Cardiac muscle cell (in vitro differentiated cells and primary cell): ENCODE measurements around the genes PELI2 and AP5M1.

GRCh38 chr14:55077607-55078160, 26.2 kb downstream of the MAPK1IP1L start:
- RAMPAGE, long total RNA: no peak
- RRBS: no CpG with 5 or more reads among the region's 11 CpGs

- RAMPAGE, long total RNA: no peak
- RRBS: no CpG with 5 or more reads among the region's 5 CpGs
These were observed 10.9 kb downstream of the DLGAP5 start for GRCh38 chr14:55180448-55180942.

DNA sequence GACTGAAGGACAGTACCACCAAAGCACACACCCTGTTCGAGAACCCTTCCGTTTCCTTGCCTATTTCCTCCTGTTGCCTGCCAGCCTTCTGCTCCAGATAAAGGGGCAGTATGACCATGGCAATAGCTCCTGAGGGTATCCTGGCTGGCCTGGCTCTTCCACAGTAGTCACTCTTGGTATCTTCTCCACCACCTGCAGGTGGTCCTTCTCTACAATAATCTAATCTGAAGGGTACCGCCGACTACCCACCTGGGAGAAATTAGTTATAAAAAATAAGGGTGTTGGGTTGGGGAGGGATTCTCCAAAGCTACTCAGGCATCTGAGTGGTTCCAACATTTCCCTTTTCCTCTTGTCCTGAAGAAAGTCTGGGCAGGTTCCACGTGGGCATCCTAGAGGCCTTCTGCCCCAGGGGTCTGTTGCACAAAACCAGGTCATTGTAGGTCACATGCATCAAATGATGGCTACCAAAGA, 45.9 kb downstream of the ATG14 start:
- RAMPAGE, long total RNA: no peak
- RRBS: no CpG with 5 or more reads among the region's 5 CpGs

GRCh38 chr14:55618991-55619558, 39.1 kb downstream of the KTN1 start:
- RAMPAGE, long total RNA: no peak
- RRBS: no CpG with 5 or more reads among the region's 7 CpGs

DNA sequence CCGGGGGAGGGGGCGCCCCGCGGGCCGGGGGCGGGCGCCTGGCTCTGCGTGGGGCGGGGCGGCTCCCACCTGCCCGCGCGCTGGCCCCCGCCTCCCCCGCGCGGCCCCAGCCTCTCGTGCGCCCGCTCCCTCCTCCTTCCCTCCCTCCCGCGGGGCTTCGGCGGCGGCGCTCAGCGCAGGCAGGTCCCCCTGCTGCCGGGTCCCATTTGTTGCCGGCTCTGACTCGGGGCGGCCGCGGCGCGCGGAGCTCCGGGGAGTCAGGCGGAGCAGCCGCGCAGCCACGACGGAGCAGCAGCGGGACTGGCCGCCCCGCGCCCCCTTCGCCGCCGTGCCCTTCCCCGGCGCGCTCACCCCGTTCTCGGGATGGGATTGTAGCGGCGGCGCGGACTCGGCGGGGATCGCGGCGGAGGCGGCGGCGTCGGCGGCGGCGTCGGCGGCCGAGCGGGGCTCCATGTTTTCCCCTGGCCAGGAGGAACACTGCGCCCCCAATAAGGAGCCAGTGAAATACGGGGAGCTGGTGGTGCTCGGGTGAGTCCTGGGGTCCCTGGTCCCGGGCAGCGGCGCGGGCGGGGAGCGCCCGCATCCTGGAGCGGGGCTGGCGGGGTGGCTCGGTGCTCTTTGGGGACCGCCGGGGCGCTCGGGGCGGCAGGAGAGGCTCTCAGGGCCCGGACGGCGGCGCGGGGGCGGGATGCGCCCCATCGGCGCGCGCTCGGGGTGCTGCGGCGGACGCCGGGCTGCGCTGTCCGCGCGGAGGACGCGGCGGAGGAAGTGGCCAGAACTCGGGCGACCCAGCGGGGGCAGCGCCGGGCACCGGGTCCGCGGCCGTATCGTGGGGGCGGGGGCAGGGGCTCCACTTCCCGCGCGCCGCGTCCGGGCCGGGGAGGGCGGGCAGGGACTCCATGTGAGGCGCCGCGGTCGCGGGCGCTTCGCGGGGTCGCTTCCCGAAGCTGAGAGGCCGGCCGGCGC, at the start of gene PELI2:
Gene PELI2, plus strand, starts transcription at position 202 of the 966 bp plus-strand sequence.
- RAMPAGE, long total RNA: no peak
- RRBS: 2% methylated on average over 82 of the region's 147 CpGs

- RAMPAGE, long total RNA: no peak
- RRBS: no CpG with 5 or more reads among the region's 2 CpGs
These were observed 89.6 kb downstream of the PELI2 start for GRCh38 chr14:56207807-56208307.

DNA sequence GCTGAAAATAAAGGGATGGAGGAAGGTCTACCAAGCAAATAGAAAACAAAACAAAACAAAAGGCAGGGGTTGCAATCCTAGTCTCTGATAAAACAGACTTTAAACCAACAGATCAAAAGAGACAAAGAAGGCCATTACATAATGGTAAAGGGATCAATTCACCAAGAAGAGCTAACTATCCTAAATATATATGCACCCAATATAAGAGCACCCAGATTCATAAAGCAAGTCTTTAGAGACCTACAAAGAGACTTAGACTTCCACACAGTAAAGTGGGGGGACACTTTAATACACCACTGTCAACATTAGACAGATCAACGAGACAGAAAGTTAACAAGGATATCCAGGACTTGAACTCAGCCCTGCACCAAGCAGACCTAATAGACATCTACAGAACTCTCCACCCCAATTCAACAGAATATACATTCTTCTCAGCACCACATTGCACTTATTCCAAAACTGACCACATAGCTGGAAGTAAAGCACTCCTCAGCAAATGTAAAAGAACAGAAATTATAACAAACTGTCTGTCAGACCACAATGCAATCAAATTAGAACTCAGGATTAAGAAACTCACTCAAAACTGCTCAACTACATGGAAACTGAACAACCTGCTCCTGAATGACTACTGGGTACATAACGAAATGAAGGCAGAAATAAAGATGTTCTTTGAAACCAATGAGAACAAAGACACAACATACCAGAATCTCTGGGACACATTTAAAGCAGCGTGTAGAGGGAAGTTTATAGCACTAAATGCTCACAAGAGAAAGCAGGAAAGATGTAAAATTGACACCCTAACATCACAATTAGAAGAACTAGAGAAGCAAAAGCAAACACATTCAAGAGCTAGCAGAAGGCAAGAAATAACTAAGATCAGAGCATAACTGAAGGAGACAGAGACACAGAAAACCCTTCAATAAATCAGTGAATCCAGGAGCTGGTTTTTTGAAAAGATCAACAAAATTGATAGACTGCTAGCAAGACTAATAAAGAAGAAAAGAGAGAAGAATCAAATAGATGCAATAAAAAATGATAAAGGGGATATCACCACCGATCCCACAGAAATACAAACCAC, 113.0 kb downstream of the PELI2 start:
- RAMPAGE, long total RNA: no peak
- RRBS: no CpG with 5 or more reads among the region's 4 CpGs

DNA sequence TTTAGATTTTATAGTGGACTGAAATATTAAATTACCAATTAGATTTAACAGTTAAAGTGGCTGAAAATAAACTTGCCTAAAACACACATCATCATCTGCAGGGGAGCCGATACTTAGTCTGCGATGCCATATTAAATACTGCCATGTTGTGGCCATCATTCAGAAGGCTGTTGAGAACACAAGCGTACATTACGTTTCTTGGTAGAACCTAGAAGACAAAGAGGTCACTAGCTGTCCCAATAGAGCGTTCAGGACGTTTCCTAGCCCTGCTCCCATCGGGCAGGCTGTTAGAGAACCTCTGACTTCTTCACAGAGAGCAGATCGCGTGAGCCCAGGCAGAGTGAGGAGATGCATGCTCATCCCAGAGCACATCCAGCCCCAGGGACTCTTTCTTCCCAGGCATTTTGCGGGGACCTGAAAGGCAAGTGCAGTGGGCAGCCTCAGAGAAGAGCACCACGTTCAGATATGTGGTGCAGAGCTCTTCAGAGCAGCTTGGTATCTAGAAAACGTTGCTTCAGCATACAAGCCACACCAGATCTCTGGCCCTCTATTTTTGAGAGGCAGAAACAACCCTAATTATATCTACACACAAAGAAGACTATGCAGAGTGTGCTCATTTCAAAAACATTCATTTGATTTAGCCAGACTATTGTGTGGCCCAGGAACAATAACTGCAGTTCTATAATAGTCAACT, 153.4 kb downstream of the PELI2 start:
- RAMPAGE, long total RNA: no peak
- RRBS: no CpG with 5 or more reads among the region's 12 CpGs

DNA sequence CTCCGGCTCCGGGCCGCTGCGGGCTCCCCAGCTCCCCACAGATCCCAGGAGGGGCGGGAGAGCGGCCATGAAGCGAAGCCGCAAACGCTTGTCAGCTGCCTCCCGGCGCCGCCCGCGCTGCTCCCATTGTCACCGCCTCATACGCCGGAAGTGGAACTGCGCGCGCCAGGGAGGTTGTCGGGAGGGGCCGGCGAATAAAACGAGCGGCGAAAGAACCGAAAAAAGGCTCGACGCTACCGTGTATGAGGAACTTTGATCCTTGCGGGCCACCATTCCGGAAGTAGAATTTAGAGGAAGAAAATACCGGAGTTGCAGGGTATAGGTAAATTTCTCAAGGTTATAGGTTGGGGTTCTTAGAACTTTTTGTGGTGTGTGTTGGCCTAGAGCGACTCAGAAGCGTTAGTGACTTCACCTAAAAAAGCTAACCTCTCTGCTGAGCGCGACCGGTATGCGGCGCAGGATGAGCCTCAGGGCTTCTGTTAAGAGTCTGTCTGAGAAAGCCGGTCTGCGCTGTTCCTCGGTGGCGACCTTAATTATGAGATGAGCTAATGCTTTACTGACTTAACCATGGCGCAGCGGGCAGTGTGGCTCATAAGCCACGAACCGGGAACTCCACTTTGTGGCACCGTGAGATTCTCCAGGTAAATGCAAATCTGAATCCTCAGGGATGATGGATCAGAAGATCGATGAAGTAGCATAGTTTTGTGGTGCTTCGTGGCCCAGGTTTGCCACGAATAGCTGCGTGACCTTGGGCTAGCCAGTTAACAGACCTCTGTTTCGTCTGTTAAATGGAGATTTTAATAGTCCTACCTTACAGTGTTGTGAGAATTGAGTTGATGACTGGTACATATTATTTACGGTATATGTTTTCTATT, at the start of gene AP5M1:
Gene AP5M1, plus strand, starts transcription at position 224 of the 875 bp plus-strand sequence.
- RAMPAGE, long total RNA: start-site peak on the minus strand centred at position 109 of the sequence, 58 bp wide, 1,400 and 1,165 reads in 2 replicates; start-site peak on the plus strand centred at position 254 of the sequence, 191 bp wide, 584 and 291 reads in 2 replicates
- RRBS: 2% methylated on average over 35 of the region's 55 CpGs

- RAMPAGE, long total RNA: no peak
- RRBS: no CpG with 5 or more reads among the region's 2 CpGs
These were observed 867 bp downstream of the CCDC198 start for GRCh38 chr14:57492782-57493198.

DNA sequence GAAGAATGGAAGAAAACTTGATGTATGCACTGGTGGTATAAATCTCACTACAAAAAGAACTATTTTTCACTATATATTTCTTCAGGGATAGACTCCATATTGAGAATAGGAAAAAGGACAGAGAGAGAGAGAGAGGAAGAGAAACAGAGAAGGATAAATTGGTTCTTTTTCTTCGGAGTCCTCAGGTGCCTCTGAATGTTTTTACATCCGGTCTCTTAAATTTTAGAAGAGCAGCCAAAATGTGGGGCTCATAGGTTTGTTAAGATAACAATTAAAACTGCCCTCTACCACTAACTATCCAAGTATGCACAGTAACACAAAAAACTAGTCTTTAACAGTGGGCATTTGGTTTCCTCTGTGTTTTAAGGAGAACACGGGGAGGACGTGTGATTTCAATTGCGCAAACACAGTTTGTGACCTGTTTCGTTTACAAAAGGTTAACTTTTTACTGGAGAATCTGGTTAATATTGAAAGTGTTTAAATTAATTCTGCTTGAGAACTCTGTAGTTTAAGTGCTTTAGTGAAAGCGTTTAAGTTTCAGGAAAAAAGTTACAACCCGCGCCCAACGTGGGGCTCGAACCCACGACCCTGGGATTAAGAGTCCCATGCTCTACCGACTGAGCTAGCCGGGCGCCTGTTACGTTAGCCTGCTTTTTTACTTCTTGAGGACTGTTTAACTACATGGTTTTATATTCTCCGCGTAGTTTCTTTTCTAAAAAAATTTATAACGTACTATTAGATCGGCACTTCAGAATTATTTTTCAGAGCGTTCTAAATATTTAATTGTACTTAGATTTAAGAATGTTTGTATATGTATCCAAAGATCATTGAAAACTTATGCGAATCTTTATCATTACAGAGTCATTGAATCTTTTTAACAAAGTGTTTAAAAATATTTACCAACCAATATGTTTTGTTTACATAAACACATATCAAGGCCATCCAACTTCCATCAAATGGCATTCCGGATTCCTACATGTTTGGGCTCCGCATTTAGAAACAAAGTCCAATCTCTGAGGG, 5.0 kb upstream of the PSMA3 start:
- RAMPAGE, long total RNA: no peak
- RRBS: no CpG with 5 or more reads among the region's 24 CpGs

- RAMPAGE, long total RNA: no peak
- RRBS: no CpG with 5 or more reads among the region's 7 CpGs
These were observed 26.6 kb upstream of the ARID4A start for GRCh38 chr14:58271379-58272539.

GRCh38 chr14:58656766-58657062, 19.0 kb downstream of the DACT1 start:
- RAMPAGE, long total RNA: no peak
- RRBS: no CpG with 5 or more reads among the region's 1 CpG

DNA sequence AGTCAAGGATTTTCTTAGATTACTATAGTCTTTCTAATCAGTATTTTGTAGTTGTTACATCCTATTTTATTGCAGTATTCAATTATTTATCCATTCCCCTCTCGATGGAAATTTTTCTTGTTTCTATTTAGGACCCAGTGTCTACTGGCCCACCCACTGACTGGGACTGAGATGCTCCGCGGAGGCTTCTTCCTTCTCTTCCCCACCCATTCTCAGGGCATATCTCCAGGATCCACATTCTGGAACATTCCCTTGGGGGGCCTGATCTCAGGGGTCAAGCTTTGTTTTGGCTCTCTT, 21.9 kb downstream of the DACT1 start:
- RAMPAGE, long total RNA: no peak
- RRBS: no CpG with 5 or more reads among the region's 3 CpGs

DNA sequence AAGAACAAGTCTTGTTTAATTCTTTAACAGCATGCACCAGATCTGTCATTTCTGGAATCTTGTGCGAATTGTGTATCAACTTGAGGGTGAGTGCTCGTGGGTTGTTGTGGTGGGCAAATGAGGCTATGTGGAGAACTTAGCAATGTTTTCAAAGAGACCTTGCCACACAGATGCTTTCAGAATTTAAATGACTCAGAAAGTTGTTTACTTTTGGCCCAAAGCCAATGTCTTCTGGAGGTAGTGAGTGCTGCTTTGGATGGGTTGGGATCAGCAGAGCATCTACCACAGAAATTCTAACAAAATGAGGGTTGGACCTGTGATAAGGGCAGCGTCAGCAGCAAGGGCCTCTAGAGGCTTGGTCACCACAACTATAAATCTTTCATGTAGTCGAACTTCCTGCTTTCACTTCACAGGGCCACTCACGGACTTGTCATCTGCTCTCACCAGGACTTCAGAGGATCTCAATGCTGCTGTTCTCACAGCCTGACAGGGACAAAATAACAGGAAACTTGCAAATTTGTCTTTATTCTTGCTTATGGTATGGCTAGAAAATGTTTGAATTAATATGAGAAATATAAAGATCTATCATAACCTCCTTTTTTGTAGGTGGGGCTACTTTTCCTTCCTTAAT, 111.4 kb downstream of the DACT1 start:
- RAMPAGE, long total RNA: no peak
- RRBS: no CpG with 5 or more reads among the region's 5 CpGs

- RAMPAGE, long total RNA: no peak
- RRBS: no CpG with 5 or more reads among the region's 4 CpGs
These were observed 58.0 kb downstream of the GPR135 start for GRCh38 chr14:59407087-59407735.

DNA sequence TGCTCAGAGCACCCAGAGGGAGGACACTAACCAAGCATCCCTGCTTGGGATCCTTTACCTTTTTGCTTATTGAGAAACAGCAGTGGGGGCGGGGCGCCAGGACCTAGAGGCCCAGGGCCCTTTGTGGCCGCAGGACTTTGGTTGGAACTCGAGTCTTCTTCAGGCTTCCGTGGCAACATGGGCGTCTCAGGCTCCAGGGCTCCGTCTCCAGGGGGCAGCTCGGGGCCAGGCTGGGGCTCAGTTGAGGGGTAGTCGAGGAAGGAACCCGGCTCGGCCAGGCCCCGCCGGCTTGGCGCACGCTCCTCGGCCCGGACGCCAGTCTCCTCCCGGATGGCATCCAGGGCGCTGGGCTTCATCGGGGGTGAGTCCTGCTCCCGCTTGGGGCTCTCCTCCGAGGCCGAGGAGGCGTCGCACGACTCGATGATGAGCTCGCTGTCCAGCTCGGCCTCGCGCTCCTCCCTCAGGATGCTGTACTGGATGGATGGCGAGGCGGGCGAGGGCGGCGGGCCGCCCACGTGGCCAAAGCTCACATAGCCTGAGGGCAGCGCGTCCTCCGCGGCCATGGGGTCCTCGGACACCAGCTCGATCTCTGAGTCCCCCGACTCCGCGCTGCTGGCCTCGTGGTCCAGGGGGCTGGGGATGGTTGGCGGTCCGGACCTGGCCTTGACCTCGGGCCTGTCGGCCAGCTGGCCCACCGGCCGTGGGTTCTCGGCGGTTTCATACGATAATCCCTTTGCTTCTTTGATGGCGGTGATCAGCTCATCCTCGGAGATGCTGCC, 143.5 kb downstream of the RTN1 start:
- RAMPAGE, long total RNA: no peak
- RRBS: 91% methylated on average over 4 of the region's 60 CpGs

- RAMPAGE, long total RNA: no peak
- RRBS: no CpG with 5 or more reads among the region's 1 CpG
These were observed 30.0 kb upstream of the RTN1 start for GRCh38 chr14:59900620-59900839.

GRCh38 chr14:60164251-60165163, 691 bp downstream of the DHRS7 start:
- RAMPAGE, long total RNA: no peak
- RRBS: no CpG with 5 or more reads among the region's 31 CpGs

GRCh38 chr14:60292200-60293318, 43.5 kb downstream of the PPM1A start:
- RAMPAGE, long total RNA: no peak
- RRBS: no CpG with 5 or more reads among the region's 7 CpGs